ENCODE results near the gene PCCB.

DNA sequence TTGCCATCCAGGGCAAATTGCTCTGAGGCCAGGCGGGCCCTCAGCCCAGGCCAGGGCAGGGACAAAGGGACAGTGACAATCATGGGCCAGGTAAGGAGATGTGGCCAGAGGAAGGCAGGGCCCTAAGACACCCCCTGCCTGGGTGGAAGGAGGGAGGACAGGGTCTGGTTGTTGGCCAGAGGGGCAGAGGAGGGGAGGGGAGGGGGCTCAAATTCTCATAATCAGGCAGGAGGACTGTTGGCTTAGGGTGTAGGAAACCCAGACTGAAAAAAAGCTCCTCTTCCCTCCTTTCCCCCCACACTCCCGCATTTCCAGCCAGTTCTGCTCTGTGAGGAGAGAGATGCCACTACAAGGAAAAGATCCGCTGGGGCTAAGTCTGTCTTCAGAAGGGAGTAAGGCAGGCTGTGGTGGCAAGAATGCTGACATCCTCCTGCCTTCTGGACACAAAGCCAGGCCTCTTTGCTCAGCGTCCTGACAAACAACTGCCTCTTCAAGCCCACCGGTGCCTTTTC is 3.2 kb downstream of the EPHB1 start:
- RRBS: no CpG with 5 or more reads among the region's 5 CpGs

GRCh38 chr3:135155688-135156332 is 360.8 kb downstream of the EPHB1 start:
- RRBS: no CpG with 5 or more reads among the region's 6 CpGs

DNA sequence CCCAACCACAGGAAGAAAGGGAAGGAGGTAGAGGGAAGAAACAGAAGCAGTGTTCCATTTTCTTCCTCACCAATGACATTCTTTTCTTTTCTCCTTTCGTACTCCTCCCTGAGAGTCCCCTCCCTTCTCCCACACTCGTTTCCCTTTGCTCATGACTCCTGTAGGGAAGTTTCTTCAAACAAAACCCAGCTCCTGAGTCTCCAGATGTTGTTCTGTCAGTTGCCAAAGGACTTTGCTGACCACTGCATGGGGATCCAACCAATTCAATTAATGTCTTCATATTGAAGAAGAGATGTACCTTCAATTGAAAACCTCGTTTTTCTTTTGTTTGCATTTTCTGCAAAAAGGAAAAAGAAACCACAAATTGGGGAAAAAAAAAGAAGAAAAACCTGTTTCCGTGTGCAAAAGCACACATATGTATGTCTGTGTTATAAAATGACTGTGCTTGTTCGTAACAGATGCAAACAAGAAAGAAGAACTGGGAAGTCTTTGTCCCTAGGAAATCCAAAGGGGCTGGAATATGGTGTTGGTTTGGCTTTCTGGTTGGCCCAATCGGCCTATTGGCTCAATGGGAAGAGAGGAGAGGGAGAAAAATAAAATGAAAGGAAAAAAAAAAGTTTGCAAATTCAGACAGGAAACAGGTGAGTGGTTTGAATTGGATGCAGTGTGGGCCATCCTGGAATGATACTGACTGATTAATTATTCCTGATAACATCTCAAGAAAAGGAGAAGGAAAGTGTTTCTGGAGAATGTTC is 464.6 kb downstream of the EPHB1 start:
- RRBS: no CpG with 5 or more reads among the region's 6 CpGs

DNA sequence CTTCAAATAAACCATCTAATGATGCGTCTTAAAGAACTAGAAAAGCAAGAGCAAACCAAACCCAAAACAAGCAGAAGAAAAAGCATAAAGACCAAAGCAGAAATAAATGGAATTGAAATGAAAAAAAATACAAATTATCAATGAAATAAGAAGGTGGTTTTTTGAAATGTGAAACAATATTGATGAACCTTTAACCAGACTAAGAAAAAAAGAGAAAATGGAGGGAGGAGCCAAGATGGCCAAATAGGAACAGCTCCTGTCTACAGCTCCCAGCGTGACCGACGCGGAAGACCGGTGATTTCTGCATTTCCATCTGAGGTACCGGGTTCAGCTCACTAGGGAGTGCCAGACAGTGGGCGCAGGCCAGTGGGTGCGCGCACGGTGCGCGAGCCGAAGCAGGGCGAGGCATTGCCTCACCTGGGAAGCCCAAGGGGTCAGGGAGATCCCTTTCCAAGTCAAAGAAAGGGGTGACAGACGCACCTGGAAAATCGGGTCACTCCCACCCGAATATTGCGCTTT is 307.1 kb upstream of the PPP2R3A start:
- RRBS: no CpG with 5 or more reads among the region's 19 CpGs

DNA sequence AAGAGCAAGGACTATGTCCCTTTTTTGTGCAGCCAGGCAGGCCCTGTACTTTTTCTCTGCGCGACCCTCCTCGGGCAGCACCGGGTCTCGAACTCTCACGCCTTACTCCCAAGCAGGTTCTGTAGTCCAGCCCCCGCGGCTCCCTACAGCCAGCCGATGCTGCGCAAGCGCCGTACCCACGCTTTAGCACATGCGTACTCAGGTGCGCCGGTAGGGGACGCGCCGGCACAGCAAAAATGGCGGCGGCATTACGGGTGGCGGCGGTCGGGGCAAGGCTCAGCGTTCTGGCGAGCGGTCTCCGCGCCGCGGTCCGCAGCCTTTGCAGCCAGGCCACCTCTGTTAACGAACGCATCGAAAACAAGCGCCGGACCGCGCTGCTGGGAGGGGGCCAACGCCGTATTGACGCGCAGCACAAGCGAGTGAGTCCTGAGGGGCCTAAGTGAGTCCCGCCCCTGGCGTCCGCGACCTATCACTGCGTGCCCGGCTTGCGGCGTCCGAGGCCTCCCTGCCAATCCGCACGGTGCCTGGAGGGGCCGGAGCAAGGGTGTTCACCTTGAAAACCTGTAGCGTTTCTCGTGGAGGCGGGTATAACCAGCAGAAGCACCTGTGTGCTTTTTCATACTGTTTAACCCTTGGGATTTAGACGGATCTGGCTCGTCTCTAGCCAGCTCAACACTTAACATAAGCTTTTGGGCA is at the start of gene PCCB:
TSS of gene PCCB (plus strand) at position 201 of the 696 bp plus-strand sequence.
- RRBS: 2% methylated on average over 17 of the region's 62 CpGs

- RRBS: no CpG with 5 or more reads among the region's 8 CpGs
Measured at GRCh38 chr3:136277460-136278198, 27.5 kb downstream of the PCCB start.

DNA sequence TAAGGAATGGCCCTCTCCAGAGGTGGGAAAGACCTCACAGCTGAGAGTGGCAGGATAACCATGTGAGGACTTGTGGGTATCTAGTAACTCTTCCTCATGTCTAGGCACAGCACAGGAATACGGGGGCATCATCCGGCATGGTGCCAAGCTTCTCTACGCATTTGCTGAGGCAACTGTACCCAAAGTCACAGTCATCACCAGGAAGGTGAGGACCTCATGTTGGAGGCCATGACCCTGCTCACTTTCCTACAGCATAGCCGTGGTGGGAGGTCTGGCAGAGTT is 76.9 kb downstream of the PCCB start:
- RRBS: no CpG with 5 or more reads among the region's 4 CpGs

DNA sequence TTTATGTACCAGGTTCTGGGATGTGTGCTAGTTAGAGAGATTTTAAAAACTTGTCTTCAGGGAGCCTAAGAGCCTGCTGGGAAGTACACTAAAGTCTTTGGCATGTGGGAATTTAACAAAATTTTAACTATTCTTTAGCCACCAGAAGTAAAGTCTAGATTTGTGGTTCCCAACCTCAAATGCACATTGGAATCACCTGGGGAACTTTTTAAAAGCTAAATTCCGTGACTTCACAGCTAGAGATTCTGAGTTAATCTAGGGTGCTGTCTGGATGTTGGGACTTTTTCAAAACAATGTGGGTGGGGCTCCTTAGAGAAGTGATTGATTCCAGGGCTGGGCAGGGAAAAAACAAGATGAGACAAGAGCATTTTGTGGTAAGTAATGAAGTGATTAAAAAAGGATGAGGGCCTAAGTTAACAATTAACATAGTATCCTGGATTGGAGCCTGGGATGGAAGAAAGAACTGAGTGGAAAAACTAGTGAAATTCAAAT is 3.5 kb downstream of the IL20RB start:
- RRBS: no CpG with 5 or more reads among the region's 1 CpG

DNA sequence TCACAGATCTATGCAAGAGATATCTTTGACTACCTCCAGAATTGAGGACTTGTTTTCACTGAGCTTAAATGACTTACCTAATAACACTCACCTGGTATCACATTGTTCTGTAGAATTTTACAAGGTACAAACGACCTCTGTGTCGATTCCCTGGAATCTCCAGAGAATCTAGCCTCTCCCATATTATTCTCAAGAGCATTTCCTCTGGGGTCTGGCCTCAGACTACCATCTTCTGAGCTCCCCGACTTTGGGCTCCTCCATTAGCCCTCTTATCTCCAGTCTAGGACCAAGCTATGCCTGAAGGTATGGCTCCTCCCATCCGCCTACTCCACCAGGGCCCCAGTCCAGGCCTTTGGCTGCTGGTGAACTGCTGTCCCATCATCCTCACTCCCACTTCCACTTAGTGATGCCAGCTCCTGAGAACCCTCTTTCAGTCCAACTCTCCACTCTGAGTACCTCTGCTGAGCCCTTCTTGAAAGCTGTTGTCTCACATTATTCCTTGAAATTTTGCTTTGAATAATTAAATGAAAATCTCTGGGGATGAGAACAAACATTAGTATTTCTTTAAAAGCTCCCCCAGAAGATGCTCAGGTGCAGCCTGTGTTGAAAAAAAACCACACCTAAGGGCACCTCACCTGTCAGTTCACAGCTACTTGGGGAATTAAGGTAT is 9.3 kb downstream of the CLDN18 start:
- RRBS: no CpG with 5 or more reads among the region's 4 CpGs

DNA sequence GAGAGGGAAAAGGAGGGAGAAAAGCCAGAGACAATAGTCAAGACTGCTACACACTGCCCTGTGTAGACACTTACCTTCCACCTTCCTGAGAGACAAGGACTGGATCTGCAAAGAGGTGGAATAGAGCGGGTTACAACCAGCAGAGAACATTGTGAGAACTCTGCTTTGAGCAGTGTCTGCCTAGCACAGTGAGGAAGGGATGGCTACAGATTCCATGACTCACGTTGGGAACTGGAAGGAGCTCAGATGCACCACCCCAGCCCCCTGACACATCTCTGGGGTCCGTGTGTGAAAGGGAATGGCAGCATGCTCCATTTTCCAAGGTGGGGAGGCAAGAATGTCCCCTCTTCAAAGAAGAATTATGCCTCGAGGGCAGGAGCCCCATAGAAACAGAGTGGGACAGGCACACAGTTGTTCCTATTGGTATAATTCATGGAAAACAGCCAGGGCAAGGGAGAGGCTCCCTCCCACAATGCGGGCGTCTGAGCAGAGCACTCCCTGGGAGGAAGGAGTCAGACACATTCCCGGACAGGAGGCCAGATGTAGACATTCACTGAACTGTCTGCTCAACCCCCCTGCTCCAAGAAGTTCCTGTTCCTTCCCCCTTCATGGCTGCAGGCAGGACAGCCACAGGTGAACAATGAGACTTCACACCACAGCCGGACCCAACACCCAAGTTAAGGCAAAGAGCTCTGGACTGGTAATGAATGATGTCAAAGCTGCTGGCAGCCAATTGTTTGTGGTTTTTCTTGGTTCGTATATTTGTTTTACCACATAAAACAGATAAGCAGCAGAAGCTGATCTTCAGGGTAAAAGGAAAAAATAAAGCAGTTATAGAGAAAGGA is 33.5 kb downstream of the DZIP1L start:
- RRBS: no CpG with 5 or more reads among the region's 9 CpGs

DNA sequence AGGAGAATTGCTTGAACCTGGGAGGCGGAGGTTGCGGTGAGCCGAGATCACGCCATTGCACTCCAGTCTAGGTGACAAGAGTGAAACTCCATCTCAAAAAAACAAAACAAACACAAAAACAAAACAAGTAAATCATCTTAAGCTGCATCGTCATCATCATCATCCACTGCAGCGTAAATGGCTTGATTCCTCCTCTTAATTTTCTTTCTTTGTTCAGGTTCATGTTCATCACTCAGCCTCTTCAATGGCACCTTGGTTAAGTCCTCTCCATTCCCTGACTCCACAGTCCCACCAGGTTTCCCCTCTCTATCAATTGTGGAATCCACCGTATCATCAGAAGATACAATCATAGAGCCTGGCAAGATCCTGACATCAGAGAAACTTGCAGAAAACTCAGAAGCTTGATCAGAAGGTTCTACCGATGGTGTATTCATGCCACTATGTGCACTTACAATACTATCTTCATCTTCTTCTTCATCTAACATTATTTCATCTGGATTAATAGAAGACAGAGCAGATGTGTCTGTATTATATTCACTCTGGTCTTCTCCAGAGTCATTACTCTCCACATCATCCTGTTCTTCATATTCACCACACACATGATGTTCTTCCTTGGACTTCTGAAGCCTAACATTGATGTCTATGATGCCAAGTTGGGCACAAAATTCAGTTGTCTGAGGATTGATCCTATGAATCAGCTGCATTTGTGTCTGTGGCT is 12.8 kb downstream of the DBR1 start:
- RRBS: no CpG with 5 or more reads among the region's 8 CpGs

DNA sequence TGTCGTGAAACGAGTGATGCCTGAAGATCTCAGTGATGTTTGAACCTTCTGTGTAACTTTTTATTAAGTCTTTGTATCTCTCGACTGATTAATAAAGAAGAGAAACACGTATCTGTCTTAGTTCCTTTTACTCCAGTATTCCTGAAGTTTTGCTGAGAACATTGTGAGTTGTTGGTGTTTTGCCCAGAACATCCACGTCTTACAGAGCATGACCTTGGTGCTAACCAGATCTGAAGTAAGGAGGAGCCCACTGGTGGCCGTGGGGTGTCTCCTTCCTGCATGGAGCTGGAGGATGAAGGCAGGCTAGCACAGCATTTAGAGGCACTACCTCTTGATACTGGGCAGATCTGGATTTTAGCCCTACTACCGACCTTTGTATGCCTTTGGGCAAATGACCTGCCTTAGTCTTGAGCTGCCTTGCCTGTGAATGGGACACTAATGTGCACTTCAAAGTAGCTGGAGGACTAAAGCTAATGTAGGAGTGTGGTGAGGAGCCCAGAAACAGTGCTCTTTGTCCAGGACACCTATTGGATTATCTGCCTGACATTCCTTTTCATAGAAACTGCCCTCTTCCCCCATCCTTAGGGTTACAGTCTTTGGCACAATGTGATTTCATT is 28.9 kb upstream of the ESYT3 start:
- RRBS: no CpG with 5 or more reads among the region's 7 CpGs

GRCh38 chr3:138694211-138694786 is 85.7 kb downstream of the FAIM start:
- RRBS: no CpG with 5 or more reads among the region's 3 CpGs

- RRBS: 10% methylated on average over 23 of the region's 43 CpGs
Measured at GRCh38 chr3:138960131-138960872, 13.3 kb downstream of the FOXL2NB start.

DNA sequence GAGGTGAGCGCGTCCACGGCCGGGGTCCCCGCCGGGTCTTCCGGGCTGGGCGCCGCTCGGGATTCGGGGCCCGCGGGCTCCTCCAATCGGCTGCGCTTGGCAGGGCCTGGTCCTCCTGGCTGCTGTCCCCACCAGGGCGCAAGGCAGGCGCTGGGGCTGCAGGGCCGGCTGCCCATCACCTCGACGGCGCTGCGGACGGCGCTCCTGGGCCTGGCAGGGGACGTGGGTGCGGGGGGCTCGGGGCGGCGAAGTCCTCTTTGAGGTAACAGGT is 312 bp downstream of the PRR23C start:
- RRBS: no CpG with 5 or more reads among the region's 29 CpGs

GRCh38 chr3:139299306-139299930 is 44.4 kb upstream of the MRPS22 start:
- RRBS: no CpG with 5 or more reads among the region's 13 CpGs

DNA sequence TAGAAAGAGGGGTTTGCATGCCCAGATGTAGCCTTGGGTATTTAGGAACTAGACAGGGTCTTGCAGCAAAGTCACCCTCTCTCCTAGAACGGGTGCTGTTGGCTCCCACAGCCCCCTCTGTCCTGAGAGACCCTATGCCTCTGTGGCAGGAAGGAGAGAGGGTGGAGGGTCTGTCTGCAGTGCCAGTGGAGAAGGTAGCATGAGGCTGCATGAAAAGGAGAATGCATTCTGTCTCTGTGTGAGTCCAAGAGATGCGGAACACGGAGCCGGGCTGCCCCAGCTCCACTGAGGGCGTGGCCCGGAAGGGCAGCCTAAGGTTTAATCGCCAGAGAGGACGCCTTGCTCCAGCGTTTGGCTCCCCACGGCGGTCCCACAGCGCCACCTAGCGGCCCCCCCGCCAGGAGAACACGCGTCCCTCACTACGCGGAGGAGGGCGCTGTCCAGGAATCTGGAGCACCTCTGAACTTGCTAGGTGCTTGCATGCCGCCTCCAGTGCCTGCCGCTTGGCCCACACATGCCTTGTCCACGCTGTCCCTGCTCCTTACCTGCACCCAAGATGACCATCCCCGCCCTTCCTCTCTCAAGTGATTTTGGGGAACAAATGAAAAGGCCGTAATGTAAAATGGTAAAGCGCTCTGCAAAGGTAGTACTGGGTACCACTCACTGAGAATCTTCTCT is 14.5 kb upstream of the MRPS22 start:
- RRBS: no CpG with 5 or more reads among the region's 25 CpGs